ENCODE results near the gene SRL.

- PRO-cap: no peak
- RAMPAGE, long total RNA, 5 experiments: no peak in any of the 5 experiments
- RRBS: no CpG with 5 or more reads among the region's 11 CpGs
Observed at GRCh38 chr16:3541997-3542745, 35.0 kb downstream of the NLRC3 start.

- PRO-cap: no peak
- RAMPAGE, long total RNA, 5 experiments: start-site peak on the minus strand in 3 of 5 experiments, at chr16:3589012-3590015 at its widest, 5 to 10 reads per replicate
- RRBS: 93% methylated on average over 9 of the region's 56 CpGs
Observed at GRCh38 chr16:3588823-3590060, 12.0 kb upstream of the NLRC3 start.

DNA sequence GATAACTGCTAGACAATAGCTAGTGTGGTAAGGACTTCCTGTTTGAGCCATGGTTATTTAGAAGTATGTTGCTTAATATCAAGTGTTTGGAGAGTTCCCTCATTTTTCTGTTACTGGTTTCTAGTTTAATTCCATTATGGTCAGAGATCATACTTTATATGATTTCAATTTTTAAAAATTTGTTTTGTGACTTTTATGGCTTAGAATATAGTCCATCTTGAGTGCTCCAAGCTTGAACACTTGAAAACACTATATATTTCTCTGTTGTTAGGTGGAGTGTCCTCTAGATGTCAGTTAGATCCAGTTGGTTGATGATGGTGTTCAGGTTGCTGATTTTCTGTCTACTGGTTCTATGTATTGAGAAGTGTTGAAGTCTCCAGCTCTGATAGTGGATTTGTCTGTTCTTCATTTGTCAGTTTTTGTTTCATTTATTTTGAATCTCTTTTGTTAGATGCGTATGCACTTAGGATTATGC, 15.0 kb upstream of the SLX4 start:
- PRO-cap: no peak
- RAMPAGE, long total RNA, 5 experiments: no peak in any of the 5 experiments
- RRBS: no CpG with 5 or more reads among the region's 1 CpG

- PRO-cap: no peak
- RAMPAGE, long total RNA, 5 experiments: start-site peak on the minus strand in 2 of 5 experiments, at chr16:3665913-3666100 at its widest, 21 to 26 reads per replicate
- RRBS: no CpG with 5 or more reads among the region's 9 CpGs
Observed at GRCh38 chr16:3665623-3666171, 11.2 kb downstream of the DNASE1 start.

GRCh38 chr16:3696853-3697179, 20.5 kb downstream of the TRAP1 start:
- PRO-cap: no peak
- RAMPAGE, long total RNA, 5 experiments: no peak in any of the 5 experiments
- RRBS: no CpG with 5 or more reads among the region's 6 CpGs

DNA sequence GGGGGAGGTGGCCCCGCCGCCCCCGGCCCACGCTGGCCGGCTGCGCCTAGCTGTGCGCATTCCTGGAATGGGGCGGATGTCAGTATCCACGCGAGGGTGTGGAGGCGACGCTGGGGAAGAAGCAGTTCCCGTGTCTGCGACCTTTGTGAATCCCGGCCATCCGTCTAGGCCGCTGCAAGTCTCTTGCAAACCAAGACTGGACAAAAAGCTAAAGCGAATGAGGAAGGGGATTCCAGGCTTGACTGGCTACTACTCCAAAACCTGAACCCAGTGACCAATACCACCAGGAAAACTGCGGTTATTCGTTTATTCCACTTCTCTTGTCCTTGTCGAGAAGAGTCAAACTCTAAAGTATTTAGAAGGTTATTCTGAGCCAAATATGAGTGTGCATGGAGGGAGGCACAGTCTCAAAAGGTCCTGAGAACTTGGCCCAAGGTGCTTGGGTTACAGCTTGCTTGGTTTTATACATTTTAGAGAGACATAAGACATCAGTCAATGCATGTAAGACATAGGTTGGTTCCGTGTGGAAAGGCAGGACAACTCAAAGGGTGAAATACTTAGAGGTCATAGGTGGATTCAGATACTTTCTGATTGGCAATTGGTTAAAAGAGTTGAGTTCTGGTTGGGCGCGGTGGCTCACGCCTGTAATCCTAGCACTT, 568 bp upstream of the TRAP1 start:
- PRO-cap: no peak
- RAMPAGE, long total RNA, 5 experiments: no peak in any of the 5 experiments
- RRBS: under 1% methylated on average over 6 of the region's 25 CpGs

- PRO-cap: no peak
- RAMPAGE, long total RNA, 5 experiments: no peak in any of the 5 experiments
- RRBS: no CpG with 5 or more reads among the region's 11 CpGs
Observed at GRCh38 chr16:3739482-3739878, 22.2 kb upstream of the TRAP1 start.

- PRO-cap: no peak
- RAMPAGE, long total RNA, 5 experiments: start-site peak on the minus strand in 1 of 5 experiments, at chr16:3770583-3770901 at its widest, 6 to 16 reads per replicate
- RRBS: no CpG with 5 or more reads among the region's 16 CpGs
Observed at GRCh38 chr16:3770376-3770950, 53.1 kb upstream of the TRAP1 start.

- PRO-cap: no peak
- RAMPAGE, long total RNA, 5 experiments: start-site peak on the minus strand in 1 of 5 experiments, at chr16:3857551-3857737 at its widest, 8 reads per replicate
- RRBS: no CpG with 5 or more reads among the region's 10 CpGs
Observed at GRCh38 chr16:3857315-3857893, 23.1 kb downstream of the CREBBP start.

- PRO-cap: no peak
- RAMPAGE, long total RNA, 5 experiments: no peak in any of the 5 experiments
- RRBS: no CpG with 5 or more reads among the region's 9 CpGs
Observed at GRCh38 chr16:3858719-3859463, 21.6 kb downstream of the CREBBP start.

- PRO-cap: no peak
- RAMPAGE, long total RNA, 5 experiments: no peak in any of the 5 experiments
- RRBS: no CpG with 5 or more reads among the region's 12 CpGs
Observed at GRCh38 chr16:4018432-4018797, 97.8 kb downstream of the ADCY9 start.

DNA sequence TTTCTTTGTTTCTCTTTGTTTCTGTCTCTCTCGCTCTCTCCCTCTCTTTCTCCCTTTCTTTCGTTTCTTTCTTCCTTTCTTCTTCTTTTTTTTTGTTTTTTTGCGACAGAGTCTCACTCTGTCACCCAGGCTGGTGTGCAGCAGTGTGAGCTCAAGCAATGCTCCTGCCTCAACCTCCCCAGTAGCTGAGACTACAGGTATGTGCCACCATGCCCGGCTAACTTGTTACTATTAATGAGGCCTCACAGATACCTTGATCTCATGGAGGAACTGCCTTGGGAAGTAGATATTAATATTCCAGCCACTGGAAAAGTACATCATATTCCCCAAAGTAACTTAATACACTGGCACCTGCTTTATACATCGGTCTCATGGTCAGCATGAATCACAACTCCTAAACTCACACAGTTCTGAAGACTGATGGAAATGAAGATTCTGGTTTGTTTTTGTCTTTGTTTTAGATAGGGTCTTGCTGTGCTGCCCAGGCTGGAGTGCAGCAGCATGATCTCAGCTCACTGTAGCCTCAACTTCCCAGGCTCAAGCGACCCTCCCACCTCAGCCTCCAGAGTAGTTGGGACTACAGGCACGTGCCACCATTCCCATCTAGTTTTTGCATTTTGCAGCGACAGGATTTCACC, 28.3 kb downstream of the ADCY9 start:
- PRO-cap: no peak
- RAMPAGE, long total RNA, 5 experiments: start-site peak on the minus strand in 2 of 5 experiments, centred at position 200 of the sequence, 6 to 7 reads per replicate
- RRBS: no CpG with 5 or more reads among the region's 8 CpGs

- PRO-cap: no peak
- RAMPAGE, long total RNA, 5 experiments: no peak in any of the 5 experiments
- RRBS: no CpG with 5 or more reads among the region's 2 CpGs
Observed at GRCh38 chr16:4093804-4094127, 22.5 kb downstream of the ADCY9 start.

GRCh38 chr16:4184787-4185149, 57.1 kb downstream of the SRL start:
- PRO-cap: no peak
- RAMPAGE, long total RNA, 5 experiments: no peak in any of the 5 experiments
- RRBS: no CpG with 5 or more reads among the region's 6 CpGs

DNA sequence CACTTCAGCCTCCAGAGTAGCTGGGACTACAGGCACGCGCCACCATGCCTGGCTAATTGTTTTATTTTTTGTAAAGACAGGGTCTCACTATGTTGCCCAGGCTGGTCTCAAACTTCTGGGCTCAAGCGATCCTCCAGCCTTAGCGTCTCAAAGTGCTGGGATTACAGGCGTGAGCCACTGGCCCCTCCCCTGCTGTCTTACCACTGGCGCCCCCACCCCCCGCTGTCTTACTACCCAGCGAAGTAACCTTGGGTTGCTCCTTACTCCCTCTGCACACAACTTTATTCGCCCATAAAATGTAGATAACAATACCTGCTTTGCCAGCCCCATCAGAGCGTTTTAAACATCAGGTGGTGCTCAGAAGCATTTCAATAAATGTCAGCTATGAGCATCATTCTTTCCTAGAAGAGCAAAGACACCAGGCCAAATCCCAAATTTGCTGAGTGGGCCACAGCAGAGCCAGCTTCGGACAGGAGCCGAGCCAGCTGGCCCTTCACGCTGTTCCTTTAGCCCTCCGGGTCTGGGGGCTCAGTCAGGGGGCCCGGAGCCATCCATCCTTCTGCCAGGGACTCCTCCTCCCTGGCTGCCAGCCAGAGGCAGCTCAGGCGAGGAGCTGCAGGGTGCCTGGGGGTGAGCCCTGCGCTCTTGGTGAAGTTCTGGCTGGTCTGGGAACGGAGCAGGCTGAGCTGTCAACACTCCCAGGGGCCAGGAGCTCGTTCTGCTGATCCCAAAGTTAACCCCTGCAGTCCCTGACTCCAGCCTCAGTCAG, 24.3 kb downstream of the SRL start:
- PRO-cap: unidirectional peak, plus-strand start at position 652 of the sequence
- RAMPAGE, long total RNA, 5 experiments: no peak in any of the 5 experiments
- RRBS: no CpG with 5 or more reads among the region's 19 CpGs

- PRO-cap: no peak
- RAMPAGE, long total RNA, 5 experiments: start-site peak on the minus strand in 1 of 5 experiments, at chr16:4242077-4242087 at its widest, 17 to 35 reads per replicate
- RRBS: 44% methylated on average over 4 of the region's 29 CpGs
Observed at GRCh38 chr16:4241508-4242478, at the start of gene SRL. Gene SRL (minus strand): TSS chr16:4242080.

GRCh38 chr16:4272188-4272650, 604 bp downstream of the TFAP4 start:
- PRO-cap: no peak
- RAMPAGE, long total RNA, 5 experiments: no peak in any of the 5 experiments
- RRBS: under 1% methylated on average over 32 of the region's 45 CpGs

DNA sequence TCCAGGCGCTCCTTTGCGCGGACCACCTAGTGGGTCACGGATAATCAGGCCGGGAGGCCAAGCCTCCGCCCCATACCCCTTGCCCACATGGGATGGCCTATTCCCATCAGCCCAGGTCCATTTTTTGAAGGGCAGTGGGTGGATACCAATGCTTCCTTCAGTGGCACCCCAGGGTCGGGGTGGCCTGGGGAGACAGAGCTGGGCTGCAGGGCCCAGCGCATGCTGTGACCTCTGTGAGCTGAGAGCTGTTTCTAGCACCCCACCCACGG, 10.8 kb downstream of the PAM16 start:
- PRO-cap: no peak
- RAMPAGE, long total RNA, 5 experiments: no peak in any of the 5 experiments
- RRBS: no CpG with 5 or more reads among the region's 9 CpGs

DNA sequence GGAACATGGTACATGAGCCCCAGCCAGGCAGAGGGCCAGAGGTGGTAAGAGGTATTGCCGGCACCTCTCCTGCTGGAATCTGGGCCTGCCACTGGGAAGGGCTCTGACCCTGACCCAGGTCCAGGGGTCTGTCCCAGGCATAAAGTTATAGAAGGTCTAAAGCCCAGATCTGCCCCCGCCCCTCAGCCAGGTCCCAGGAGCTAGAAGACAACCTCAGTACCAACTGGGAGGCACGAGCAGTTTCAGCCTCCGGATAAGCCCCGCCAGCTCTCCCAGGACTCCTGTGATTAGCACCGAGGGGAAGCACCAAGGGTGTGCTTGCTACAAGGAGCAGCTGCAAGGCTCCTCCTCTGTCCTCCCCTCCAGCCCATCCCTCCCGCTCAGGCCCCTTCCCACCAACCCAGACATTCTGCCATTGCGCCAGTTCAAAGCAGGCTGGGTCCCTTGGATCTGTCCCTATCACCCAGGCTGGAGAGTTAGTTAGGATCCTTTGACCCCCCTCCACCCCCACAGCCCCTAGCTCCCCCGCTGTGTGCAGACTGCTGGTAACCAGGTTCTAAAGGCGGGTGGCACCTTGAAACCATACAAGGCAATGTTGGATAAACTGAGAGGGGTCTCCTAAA, 2.2 kb upstream of the VASN start:
- PRO-cap: no peak
- RAMPAGE, long total RNA, 5 experiments: no peak in any of the 5 experiments
- RRBS: no CpG with 5 or more reads among the region's 10 CpGs

DNA sequence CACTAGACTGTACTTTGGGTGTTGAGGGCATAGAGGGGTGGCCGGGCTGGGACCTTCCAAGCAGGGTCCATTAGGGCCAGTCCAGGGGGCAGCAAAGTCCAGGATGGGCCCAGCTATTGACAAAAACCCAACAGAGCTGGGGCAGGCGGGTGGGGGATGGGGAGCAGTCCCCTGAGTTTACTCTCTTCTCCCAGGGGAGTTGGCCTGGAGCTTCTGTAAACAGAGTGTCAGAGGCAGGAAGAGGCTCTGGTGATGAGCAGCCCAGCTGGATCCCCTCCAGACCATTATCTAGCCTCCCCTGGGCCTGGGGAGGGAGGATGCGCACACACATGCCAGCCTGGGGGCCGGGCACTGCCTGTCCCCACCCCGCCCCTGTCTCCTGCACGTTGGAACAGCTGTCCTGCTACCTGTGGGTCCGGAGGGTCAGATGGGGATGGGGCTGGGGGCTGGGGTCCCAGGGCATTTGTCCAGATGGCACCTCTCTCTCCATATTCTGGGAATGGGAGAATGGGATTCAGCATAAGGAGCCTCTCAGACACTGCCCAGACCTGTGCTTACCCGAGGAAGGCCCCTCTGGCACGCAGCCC, 1.4 kb downstream of the VASN start:
- PRO-cap: unidirectional peak, plus-strand start at position 227 of the sequence
- RAMPAGE, long total RNA, 5 experiments: no peak in any of the 5 experiments
- RRBS: 15% methylated on average over 4 of the region's 9 CpGs